Cardiac ventricle fibroblast (primary cell): ENCODE measurements around a stretch of chr10.

DNA sequence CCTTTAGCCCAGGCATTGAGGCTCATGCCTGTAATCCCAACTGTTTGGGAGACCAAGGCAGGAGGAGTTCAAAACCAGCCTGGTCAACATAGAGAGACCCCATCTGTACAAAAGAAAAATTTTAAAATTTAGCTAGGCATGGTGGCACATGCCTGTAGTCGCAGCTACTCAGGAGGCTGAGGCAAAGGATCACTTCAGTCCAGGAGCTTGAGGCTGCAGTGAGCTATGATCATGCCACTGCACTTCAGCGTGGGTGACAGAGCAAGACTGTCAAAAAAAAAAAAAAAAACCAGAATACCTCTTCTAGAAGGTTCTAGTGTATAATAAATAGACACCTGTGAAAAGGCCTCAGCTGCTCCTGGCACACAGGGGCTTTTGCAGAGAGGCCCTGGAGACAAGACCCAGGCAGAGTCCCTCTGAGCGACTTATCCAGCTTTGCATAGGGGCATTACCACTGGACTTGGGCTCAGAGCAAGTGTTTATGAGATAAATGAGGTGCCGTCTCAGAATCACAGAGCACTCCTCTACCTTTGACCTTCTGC, 19.2 kb upstream of the DDIT4 start:
- RAMPAGE, long total RNA: no peak

DNA sequence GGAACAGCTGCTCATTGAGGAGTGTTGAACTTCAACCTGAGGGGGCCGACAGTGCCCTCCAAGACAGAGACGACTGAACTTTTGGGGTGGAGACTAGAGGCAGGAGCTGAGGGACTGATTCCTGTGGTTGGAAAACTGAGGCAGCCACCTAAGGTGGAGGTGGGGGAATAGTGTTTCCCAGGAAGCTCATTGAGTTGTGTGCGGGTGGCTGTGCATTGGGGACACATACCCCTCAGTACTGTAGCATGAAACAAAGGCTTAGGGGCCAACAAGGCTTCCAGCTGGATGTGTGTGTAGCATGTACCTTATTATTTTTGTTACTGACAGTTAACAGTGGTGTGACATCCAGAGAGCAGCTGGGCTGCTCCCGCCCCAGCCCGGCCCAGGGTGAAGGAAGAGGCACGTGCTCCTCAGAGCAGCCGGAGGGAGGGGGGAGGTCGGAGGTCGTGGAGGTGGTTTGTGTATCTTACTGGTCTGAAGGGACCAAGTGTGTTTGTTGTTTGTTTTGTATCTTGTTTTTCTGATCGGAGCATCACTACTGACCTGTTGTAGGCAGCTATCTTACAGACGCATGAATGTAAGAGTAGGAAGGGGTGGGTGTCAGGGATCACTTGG, 1.5 kb downstream of the DDIT4 start:
- RAMPAGE, long total RNA: no peak

GRCh38 chr10:72275776-72276742, 2.3 kb downstream of the DDIT4 start:
- RAMPAGE, long total RNA: no peak

DNA sequence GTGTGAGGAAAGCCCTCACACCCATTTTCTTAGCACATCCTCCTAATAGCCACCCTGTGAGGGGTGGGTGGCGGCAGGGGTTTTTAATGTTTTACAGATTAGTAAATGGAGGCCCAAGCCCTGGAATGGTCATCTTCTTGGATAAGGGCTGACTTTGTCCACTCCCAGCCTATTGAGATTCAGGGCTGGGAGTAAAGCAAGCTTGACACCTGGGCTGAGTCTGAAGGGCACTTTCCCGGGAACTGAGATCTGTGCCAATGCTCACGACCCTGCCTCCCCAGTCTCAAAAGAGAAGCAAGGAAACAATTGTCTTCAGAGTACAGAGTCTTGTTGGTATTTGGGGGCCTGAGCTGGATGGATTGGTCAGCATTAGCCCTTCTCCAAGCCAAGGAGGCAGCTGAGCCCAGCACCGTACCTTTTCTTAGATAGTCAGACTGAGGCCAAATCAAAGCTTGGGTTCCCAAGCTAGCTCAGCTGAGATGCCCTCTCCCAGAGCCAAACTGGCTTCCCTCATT, 3.6 kb downstream of the DDIT4 start:
- RAMPAGE, long total RNA: no peak

- RAMPAGE, long total RNA: no peak
Measured at GRCh38 chr10:72278376-72279135, 4.8 kb downstream of the DDIT4 start.

GRCh38 chr10:72297147-72297589, 23.4 kb downstream of the DDIT4 start:
- RAMPAGE, long total RNA: no peak

DNA sequence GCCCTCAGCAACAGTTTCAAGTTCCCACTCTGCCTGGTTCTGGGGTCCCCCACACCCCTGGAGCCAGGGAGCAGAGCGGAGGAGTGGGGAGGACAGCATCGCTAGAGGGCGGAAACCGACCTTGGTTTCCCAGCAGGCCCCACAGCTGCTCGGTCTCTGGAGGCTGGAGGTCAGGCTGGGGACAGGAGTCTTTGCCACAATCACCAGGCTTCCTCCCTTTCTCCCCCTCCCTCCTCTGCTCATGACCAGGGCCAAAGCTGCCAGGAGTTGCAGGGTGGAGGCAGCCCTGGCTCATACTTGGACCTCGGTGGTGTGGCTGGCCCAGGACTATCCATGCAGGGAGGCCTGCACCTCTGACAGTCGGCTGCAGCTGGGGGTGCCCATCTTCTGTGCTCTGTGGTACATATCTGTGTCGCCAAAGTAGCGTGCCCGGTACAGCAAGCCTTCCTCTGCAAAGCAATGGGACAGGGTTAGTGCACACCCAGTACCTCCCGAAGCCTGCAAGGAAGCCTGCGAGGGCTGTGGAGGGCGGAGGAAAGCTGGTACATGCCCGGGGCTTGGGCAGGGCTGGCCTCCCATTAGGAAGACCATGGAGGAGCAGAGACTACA, 19.1 kb downstream of the DNAJB12 start:
- RAMPAGE, long total RNA: no peak

DNA sequence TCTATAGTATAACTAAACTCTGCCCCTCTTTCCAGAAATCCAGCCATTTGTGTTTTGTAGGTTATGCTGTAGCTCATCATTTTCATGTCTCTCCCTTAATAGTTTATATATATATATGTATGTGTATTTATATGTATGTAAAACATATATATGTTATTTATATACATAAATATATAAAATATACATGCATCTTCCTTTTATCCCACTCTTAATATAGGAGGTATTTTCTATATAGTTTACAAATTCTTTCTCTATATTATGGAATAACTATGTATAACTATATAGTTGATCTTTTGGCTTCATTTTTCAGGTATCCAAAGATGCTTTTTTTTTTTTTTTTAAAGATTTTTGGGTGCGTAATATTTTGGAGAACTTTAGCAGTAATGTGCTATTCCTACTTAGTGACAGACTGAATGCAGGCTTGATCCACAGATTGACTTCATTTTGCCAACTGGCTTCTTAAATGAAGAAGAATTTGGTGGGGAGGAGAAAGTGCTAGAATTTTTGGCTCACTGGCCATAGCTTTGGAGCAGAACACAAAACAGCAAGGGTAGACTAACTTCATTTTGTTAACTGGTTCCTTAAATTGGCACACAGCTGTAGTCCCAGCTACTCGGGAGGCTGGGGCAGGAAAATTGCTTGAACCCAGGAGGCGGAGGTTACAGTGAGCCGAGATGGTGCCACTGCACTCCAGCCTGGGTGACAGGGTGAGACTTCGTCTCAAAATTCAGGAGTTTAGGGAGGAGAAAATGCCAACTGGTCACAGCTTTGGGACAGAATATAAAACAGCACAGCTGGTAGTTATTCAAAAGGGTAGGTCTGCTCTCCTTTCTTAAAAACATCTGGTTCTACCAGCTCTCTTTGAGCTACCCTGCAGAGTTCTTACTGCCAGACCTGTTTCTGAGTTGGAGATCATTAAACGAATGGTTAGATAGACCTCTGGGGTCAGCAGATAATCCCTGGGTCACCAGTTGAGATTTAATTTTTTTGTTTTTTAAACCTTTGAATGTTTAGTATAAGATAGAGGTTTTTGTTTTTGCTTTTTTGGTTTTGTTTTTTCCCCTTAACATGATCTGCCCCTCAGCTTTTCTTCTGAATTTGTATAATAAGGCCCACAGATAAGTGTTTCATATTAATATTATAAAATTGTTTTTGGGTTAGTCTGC, 52.3 kb downstream of the MCU start:
- RAMPAGE, long total RNA: no peak

DNA sequence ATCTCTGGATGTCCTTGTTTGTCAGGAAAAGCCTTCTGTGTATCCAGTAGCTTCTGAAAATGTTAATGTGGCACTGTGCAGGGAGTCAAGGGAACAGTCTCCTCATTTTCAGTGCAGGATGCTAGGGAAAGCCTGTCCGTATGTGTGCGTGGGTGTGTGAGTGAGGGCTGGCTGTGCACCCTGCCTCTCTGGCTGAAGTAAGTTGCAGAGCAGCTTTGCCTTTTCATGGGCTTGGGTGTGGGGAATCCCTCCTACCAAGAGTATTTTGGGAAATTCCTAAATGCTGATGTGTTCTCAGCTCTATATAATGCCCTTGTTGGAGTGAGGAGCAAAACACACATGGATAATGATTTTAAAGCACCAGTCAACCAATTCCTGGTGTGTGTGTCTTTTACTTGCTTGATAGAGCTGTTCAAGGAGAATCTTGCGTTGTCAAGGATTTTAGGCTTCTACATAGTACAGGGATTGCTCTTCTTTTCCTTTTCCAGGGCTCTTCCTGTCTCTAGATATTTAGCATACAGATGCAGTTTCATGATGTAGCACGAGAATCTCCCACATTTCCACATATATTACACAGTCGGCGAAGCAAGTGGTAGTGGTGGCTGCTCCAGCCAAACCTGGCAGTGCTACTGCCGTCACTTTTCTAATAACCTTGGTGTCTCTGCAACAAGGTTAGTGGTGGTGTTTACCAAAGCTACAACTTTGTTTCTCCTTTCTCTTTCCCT, 92.8 kb downstream of the MCU start:
- RAMPAGE, long total RNA: no peak

DNA sequence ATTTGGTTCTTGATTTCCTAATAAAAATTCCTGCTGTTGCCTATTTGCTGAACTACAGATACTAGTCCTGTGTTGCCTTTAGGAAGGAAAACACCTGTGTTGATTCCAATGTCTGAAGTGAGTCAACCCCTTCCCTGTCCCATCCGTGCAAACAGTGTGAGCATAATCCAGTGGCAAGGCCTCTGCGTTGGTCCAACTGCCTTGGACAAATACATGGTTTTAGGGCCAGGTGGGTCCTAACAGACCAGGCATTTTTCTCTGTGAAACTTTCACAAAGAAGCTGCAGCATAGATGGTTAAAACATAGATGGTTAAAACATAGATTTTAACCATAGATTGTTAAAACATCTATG, 1.7 kb downstream of the PLA2G12B start:
- RAMPAGE, long total RNA: no peak

DNA sequence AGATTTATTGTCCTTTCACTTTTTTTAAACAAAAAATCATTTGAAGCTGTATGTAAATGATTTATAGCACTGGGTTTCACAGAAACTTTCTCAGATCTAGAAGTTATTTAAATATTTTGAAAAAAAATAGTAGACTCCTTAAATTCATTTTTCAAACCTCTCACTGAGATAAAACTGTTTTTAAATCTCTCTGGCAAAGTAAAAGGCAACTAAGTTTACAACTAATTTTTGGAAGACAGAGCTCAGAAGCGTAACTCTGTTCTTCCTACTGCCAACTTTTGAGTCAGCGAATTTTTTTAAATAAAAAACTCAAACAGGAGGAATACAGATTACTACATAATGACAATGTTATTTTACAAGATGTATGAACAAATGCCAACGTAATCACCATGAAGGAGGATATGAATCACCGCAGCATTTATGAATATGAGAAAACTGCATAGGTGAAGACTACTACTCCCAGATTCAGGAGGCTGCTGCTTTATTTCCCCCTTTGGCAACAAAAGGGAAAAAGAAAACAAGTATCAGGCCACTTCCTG, 52.4 kb downstream of the P4HA1 start:
- RAMPAGE, long total RNA: no peak

- RAMPAGE, long total RNA: no peak
Measured at GRCh38 chr10:73113660-73113861, 3.3 kb downstream of the NUDT13 start.

- RAMPAGE, long total RNA: no peak
Measured at GRCh38 chr10:73136523-73136887, 26.2 kb downstream of the NUDT13 start.

DNA sequence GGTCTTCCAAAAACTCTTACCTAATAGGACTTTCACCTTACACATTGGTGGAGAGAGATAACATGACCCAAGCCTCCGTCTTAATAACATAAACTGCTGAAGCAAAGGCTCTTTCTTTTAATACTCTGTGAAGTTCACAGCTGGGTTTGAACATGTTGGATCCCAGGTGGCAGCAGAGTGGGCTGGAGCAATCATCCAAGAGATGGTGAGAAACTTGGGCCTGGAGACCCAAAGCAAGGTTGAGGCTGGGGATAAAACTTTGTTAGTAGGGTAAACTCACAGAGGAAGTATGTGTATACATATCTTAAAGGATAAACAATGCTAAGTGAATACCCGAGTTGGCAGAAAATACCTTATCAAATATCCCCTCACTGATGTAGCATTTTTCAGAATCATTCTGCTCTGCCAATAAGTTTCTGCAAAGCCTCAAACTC, 751 bp upstream of the DNAJC9 start:
- RAMPAGE, long total RNA: no peak

DNA sequence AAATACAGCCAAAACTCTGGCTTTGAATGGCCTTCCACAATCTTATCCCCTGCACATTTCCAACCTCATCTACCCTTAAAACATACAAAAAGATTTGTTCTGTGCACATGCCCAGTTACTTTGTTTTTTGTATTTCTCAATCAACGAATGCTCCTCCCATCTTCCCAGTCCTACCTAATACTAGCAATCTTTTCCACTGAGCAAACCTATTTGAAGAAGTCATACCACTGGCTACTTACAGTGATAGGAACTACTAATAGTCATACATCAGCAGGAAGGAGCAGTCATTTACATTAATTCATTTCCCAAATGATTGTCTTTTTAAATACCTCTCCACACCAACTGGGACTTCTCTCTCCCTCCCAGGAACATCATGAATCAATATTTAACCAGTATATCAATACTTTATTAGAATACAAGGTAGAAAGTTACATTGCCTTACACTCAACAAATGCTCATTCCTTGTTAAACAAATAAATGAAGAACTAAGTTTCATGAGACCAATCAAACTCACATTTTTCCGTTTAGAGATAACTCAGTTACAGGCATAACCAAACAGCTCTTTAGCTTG, 2.4 kb downstream of the USP54 start:
- RAMPAGE, long total RNA: no peak

- RAMPAGE, long total RNA: no peak
Measured at GRCh38 chr10:73590975-73591160, 274 bp downstream of the USP54 start.

GRCh38 chr10:73765721-73766296, 6.3 kb upstream of the FUT11 start:
- RAMPAGE, long total RNA: no peak

GRCh38 chr10:73801749-73802850, 9.3 kb downstream of the NDST2 start:
- RAMPAGE, long total RNA: no peak

DNA sequence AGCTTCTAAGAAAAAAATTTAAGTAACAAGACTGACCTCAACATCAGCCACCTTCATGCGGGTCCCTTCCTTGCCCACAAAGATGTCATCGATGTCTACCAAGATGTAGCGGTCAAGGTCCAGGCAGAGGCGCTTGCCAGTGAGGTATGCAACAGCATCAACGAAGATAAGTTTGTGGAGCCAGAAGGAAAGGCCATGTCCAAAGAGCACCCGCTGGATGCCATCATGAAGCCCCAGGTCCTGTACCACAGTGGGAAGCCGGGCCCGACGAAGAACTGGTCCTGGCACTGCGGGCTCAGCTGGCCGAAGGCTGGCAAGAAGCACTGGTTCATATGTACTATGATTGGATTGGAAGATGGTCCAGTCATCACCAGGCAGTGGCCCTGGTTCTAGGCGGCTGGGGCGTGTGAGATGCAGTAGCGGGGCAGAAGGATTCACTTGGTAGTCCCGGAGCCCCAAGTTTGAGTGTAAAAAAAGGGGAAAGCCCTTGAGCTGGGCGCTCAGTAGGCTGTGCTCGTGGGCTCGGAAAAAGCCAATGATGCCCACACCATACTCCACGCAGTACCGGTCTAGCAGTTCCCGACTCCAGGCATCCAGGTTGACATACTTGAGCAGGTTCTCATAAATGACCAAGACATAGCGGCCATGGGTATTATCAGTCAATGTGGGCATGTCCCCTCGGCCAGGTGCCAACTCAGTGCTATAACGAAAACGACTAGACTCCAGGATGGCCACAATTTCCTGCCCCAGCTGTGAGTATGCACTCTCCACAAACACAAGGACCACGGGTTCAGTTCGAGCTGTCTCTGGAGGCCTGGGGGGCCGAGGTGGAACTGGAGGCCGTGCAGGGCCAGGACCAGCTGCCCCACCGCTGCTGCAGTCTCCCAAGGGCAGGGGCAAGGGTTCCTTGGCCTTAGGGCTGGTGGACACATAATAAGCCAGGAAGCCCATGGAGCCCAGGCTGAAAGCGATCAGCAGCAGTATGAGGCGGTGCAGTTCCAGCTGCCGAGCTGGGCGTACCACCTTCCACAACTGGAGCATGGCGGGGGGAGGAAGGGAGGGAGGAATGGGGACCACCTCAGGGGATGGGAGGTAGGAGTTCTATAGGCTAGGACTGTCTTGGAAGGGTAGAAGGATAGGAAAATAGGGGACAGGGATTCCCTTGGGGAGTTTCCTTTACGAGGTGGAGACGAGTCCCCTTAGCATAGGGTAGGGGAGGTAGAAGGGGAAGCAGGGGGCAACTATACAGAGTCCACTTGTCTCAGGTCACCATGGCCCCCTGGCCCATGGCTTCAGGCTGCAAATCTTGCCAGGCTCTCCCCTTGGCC, 3.6 kb downstream of the NDST2 start:
- RAMPAGE, long total RNA: no peak

- RAMPAGE, long total RNA: no peak
Measured at GRCh38 chr10:73904605-73904960, 6.3 kb upstream of the PLAU start.